ENCODE results near the genes CARTPT and ZNF366.

GRCh38 chr5:68237723-68238756 lies 22.5 kb downstream of the PIK3R1 start:
- PRO-cap: no peak

DNA sequence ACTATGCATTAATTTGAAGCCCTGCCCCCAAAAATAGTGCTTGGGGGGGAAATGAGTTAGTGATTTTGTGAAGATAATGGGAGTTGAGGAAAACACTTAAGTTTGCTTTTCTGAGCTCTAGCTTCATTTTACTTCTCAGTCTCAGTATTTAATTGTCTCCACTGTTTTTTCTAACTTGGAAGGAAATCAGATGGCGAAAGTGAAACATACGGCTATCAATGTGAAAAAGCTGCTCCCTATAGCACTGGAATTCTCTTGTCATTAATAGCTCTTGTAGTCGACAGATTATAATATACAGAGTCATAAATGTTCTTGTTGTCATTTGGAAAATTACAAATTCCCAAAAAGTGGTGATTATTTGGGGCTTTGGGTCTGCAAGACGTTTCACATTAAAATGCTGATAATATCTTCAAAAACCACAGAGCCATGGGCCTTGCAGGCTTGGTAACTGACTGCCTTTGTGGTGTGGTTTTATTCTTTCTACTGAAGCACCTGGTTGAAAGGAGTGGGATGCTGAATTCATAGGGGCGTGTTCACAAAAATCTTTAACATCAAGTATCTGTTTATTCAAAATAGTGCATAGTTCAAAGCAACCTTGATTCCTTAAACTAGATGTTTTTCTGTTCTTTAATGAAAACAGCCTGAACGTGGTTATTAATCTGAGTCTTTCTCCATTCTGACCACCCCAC lies 40.1 kb downstream of the PIK3R1 start:
- PRO-cap: no peak

GRCh38 chr5:68268463-68269233 lies 53.1 kb downstream of the PIK3R1 start:
- PRO-cap: no peak

DNA sequence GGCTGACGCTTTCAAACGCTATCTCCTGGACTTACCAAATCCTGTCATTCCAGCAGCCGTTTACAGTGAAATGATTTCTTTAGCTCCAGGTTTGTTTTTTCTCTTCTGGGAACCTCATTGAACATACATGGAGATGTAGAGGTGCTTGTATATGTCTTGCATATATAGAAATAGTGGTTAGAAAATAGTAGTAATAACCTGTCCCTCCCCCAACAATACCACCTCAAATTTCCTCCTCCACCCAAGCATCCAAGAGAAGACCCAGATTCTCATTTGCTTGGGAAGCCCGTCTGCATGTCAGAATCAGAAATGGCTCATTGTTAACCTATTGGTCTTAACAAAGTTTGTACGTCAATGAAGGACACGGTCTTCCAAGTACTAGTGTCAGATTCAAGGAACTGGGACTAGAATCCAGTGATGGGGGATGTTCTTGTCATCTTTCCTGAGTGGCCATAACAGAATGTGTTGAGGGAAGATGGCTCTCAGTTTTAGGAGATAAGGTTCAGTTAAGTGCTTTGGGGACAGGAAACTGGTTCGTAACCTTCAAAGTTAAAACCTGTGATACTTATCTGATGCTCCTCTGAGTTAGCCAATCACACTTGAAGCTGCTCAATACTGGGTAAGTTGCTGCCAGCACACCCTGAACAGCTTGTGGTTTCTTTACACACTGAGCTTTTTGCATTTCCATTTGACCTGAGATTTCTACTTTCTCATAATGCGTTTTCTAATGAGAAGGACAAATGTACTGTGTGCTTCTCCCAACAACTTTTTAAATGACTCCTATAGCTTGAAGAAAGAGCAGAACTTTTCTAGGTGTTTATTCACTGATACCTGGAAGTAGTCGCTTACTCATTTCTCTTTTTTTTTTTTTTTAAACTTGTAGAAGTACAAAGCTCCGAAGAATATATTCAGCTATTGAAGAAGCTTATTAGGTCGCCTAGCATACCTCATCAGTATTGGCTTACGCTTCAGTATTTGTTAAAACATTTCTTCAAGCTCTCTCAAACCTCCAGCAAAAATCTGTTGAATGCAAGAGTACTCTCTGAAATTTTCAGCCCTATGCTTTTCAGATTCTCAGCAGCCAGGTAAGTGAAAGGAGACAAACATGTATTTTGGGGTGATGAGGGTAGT lies 64.5 kb downstream of the PIK3R1 start:
- PRO-cap: unidirectional peak, minus-strand start at position 531 of the sequence

DNA sequence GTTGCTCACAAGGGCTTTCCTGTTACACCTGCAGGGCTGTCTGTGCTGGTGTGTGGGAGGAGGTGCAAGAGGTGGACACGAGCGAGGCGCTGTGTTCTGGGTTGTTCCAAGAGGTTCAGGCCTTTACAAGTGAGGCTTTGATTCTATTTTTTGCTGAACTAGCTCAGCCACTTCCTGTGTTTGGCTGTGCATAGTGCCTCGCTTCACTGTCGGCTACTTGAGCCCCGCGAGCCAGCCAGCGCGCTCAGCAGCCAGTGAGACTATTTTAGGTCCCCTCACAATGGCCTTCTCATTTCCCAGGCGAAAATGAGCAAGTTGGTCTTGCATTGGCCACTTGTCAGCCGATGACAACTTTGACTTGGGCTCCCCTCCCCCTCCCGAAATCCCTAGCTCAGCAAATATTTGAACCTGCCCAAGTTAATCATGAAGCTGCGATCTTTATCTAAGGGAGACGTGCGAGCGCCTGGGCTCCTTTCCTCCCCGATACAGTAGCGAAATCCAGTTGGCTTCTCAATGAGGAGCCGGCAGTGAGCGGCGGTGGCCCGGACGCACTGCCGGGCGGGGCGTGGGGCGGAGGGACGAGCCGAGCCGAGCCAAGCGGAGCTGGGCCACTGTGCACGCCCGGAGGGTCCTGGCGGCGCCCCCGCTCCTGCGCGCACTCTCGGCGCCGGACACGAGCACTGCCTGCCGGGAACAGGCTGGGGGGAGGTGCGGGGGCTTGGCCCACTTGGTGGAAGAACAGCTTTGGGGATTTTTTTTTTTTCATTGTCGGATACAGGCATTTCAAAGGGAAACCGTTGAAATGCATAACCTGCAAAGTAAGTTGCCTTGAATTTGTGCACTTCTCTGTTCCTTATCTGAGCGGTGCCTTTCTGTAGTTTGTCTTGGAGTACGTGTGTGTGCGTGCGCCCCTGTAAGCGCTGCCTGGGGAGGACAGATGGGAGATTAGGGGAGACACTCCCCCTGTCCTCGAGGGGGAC lies 72.7 kb downstream of the PIK3R1 start:
- PRO-cap: unidirectional peak, plus-strand start at position 220 of the sequence; bidirectional peak, plus-strand start at position 501 of the sequence, minus-strand start at position 490 of the sequence

DNA sequence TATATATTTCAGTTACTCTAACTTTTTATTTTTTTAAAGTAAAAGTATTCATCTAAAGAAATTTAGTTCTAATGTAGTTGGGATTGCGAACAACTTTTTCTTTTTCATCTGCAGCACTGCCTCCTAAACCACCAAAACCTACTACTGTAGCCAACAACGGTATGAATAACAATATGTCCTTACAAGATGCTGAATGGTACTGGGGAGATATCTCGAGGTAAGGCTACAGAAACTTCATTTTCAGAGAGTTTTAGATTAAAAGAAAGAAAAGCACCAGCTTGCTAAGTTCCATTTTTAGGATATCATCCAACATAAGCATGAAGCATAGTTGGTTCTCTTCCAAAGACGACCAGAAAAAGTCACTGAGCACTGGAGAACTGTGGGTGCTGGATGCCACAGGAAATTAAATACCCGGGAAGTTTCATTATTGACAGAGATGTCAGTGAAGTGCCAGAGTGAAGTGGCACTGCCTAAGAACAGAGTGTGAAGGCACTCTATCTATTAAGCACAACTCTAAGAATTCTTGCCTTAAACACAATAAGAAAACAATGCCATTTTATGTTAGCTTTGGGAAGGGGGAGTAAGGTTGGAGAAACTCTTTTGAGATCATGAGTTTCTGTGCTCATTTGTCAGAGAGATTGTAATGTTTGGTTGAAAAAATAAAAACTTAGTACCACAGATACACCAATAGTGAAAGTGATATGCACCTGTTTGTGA lies 76.7 kb downstream of the PIK3R1 start:
- PRO-cap: no peak

DNA sequence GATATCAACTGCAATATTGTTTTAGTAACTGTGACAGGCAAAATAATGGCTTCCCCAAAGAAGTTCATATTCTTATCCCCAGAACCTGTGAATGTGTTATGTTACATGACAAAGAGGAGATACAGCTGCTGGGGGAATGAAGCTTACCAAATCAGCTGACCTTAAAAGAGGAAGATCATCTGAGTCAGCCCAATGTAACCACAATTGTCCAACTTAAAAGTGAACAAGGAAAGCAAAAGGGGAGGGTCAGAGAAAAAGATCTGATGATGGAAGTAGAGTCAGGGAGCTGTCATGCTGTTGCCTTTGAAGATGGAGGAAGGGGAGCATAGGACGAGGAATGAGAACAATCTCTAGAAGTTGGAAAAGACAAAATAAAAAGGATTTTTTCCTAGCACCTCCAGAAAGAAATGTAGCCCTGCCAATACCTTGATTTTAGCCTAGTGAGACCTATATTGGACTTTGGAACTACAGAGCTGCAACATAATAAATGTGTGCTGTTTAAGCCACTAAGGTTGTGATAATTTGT lies 115.7 kb downstream of the PIK3R1 start:
- PRO-cap: no peak

DNA sequence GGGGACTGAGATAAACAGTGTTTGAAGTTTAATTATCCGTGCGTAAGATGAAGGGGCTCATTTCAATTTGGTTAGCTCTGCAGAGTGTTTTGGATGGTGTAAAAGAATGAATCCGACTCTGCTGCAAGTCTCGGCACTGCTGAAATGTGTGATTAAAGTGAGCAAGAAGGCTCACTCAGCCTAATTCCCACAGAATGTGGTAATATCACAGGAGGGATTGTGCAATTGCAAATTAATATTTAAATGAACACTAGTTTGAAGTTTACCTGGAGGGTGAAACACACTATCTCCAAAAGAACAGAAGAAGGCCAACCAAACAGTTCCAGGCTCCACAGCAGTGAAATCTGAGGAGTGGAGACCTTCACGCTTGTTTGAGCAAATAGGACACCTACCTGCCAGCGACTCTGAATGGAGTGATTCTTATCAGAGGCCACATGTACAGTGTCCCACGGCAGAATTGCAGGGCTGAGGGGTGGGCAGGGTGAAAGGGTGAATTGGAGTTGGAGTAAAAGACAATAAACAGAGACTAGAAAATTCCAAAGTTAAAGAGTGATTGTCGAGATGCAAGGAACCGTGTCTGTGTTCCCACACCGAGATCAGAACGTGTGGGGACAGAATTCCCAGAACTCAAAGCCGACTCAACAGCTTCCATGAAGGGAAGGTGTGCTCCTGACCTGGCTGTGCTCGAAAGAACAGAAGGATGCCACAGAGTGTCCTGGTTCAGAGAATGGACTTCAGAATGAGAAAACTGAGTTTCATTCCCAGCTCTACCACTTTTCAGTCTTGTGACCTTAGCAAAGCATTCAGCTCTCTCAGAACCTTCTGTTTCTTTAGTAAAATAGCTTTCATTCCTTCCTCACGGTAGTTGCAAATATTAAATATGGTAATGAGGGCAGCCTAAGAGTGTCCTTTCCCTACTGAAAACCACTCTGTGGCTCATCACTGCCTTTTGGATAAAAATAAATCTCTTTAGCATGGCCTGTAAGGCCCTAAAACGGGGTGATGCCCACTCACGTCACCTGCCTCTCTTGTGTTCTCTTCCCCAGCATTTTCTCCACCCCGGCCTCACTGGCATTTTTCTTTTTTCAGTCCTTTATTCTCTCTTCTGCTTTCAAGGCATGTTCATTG lies 420.1 kb upstream of the SLC30A5 start:
- PRO-cap: no peak

GRCh38 chr5:68844217-68844514 lies 249.6 kb upstream of the SLC30A5 start:
- PRO-cap: no peak

DNA sequence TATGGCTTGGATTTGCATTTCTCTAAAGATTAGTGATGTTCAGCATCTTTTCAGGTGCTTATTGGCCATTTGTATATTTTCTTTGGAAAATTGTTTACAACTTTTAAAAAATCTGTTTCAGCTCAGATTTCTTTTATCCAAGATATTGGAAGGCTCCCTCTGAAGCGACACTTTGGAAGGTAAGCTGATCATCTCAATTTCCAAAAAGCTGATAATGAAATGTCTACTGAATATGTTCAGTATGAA lies 4.6 kb upstream of the MARVELD2 start:
- PRO-cap: no peak

GRCh38 chr5:71718894-71719354 lies at the start of gene CARTPT:
CARTPT (plus strand) TSS chr5:71719275.
- PRO-cap: no peak

DNA sequence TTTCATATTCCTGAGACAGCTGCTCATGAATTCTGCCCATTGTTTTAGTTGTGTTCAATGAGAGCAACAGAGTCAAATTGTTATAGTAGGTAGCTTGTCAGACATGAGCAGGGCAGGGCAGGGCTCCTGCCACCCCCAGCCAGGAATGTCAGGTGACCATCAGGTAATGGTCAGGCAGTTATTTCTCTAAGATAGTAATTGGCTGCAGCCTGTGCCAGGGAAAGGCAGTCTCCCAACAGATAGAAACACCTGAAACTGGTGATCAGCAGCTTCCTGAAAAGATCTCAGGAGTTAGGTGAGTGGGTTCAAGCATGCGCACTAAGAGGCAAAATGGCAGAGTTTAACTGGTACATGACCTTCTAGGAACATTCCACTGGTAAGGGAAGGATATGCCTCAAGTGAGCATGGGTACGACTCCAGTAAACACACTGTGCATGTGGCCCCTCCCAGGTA lies 25.0 kb downstream of the CARTPT start:
- PRO-cap: no peak

- PRO-cap: no peak
These were observed 81.4 kb downstream of the MRPS27 start for GRCh38 chr5:72238564-72239043.

- PRO-cap: no peak
These were observed 14.9 kb downstream of the MRPS27 start for GRCh38 chr5:72305075-72305506.

- PRO-cap: no peak
These were observed at the start of gene ZNF366 for GRCh38 chr5:72506569-72507519. ZNF366 (minus strand) TSS chr5:72507410.

GRCh38 chr5:72618837-72619170 lies 111.6 kb upstream of the ZNF366 start:
- PRO-cap: no peak

DNA sequence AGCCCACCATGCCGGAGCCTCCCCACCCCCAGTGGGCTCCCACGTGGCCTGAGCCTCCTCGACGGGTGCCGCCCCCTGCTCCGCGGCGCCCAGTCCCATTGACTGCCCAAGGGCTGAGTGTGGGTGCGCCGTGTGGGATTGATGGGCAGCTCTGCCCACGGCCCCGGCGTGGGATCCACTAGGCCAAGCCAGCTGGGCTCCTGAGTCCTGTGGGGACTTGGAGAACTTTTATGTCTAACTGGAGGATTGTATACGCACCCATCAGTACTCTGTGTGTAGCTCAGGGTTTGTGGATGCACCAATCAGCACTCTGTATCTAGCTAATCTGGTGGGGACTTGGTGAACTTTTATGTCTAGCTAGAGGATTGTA lies 30.1 kb upstream of the FCHO2 start:
- PRO-cap: no peak

DNA sequence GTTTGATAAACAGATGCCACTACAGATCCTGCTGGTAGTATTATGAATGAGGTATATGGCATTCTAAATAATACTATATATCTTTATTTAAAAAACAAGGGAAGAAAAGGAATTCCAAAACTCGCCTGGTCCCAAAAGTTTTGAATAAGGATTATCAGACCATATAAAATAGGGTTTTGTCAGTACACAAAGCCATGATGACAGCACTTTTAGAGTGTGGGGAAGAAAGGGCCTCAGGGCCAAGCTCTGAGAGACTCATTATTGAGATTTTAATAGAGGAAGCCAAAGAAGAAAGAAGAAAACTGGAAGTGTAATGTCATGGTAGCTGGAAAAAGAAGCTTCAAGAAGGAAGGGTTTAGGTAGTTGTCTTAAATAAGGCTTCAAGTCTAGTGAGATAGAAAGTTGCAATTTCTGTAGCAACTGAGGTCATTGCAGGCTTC lies 53.0 kb downstream of the FCHO2 start:
- PRO-cap: no peak

GRCh38 chr5:73370391-73371218 lies 78.0 kb downstream of the FOXD1 start:
- PRO-cap: no peak

DNA sequence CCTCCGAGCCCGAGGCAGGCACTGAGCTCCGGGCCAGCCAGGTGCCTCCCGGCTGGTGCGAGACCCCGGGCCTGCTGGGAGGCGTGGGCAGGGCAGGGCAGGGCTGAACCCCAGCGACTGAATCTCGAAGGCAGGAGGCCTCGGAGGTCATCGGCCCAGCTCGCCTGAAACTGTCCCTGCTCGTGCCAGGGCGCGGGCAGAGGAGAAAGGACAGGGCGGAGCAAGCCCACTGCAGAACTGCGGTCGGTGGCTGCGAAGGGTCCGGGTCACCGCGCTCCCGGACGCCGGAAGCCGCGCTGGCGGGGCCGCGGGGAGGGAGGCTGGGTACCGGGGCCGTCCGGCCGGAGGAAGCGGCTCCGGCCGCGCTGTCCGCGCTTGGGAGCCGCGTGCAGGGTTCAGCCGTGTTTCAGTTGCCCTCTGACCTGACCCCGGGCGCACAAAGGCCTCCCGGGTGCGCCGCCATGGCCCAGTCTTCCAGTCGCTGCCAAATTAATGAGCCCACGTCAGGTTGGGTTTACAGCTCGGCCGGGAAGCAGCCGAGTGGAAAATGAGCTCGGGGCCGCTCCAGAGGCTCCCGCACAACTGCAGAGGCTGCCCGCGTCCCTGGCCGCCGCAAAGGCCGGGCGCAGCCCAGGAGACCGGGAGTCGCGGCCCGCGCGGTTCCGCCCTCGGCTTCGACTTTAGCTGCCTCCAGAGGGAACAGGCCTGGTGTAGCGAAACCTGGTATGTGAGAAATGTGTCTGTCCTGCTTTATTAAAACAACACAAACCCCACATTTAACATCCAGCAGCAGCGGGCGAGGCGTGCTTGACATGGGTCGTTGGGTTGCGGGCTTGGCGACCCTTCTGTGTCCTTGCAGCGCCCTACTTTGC lies 66.4 kb downstream of the FOXD1 start:
- PRO-cap: no peak